Camera-type eye (tissue), 1 donor: ENCODE results near the genes PTRH1 and SH2D3C.

- RAMPAGE, long total RNA: no peak
These were observed 8.5 kb downstream of the ZBTB43 start for GRCh38 chr9:126813090-126813896.

- RAMPAGE, long total RNA: no peak
These were observed 79.5 kb downstream of the RALGPS1 start for GRCh38 chr9:126993888-126994689.

DNA sequence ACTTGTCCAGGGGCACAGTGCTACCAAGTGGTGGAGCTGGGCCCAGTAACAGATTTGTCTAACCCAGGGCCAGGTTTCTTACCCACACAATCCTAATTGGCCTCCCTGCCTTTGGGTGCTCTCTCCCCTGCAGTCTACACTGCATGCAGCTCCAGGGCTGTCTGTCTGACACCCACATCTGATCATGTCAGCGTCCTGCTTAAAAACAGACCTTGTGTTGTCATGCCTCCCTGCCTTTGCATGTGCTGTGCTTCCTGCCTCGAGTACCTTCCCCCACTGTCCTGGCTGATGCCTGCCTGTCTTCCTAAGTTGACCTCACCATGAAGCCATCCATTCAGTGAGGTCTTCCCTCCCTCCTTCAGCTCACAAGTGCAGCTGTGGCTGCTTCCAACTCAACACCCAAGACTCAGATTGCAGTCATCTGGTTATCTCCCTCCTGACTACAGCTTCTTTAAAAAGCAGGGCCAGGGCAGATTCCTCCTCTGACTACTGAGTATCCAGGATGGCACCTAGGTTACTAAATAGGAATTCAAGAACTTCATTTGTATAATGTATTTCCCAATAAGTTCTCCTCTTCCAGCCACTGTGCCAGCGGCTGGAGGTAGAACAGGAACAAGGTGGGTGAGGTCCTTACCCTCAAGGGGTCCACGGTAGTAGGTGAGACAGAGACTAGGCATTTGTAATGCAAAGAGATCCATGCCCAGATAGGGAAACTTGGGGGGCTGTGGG, 5.4 kb downstream of the ANGPTL2 start:
- RAMPAGE, long total RNA: no peak

GRCh38 chr9:127126956-127127490, 4.6 kb upstream of the ANGPTL2 start:
- RAMPAGE, long total RNA: no peak

- RAMPAGE, long total RNA: no peak
These were observed 54.2 kb upstream of the GARNL3 start for GRCh38 chr9:127210083-127211158.

GRCh38 chr9:127506927-127507521, 55.7 kb downstream of the LRSAM1 start:
- RAMPAGE, long total RNA: no peak

DNA sequence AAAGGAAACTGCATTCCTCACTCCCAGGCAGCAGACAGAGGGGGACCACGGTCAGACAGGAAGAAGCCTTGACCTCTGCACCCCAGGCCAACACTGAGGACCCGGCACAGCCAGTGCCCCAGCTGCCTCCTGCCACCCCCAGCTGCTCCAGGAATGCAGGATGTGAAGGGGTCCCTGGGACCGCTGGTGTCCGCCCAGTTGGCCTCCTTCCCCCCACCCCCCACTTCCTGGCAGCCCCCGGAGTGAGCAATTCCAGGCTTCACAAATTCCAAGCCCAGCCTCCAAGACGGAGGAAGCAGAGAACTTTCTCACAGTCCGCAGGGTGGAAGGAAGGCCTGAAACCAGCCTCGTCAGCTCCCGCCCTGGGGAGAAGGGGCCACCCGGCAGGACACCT, 47.5 kb downstream of the NIBAN2 start:
- RAMPAGE, long total RNA: no peak

DNA sequence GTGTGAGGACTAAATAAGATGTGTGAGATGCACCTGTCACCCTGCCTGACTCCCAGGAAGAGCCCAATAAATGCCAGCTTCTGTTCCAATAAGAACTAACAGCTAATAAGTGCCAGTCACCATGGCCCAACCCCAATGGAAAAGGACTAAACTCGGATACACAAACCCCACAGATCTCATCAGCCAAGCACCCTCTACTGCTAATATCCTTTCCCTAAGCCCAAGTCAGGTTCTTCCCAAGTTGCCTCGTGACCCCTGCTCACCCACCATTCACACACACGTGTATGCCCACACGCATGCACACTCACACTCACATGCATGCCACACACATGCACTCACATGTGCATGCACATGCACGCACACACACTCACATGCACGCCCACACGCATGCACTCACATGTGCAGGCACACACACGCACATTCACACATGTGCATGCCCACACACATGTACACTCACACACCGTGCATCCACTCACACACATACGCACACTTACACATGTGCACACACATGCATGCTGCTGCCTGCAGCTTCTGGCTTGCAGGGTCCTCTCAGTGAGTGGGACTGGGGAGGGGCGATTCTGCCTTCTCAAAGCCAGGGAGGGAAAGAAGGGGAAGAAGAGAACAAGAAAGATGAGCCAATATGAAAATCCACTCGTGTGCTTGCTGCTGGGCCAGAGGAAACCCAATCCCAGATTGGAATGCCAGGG, 19.7 kb downstream of the NIBAN2 start:
- RAMPAGE, long total RNA: no peak

GRCh38 chr9:127556007-127556612, 12.8 kb downstream of the NIBAN2 start:
- RAMPAGE, long total RNA: no peak

DNA sequence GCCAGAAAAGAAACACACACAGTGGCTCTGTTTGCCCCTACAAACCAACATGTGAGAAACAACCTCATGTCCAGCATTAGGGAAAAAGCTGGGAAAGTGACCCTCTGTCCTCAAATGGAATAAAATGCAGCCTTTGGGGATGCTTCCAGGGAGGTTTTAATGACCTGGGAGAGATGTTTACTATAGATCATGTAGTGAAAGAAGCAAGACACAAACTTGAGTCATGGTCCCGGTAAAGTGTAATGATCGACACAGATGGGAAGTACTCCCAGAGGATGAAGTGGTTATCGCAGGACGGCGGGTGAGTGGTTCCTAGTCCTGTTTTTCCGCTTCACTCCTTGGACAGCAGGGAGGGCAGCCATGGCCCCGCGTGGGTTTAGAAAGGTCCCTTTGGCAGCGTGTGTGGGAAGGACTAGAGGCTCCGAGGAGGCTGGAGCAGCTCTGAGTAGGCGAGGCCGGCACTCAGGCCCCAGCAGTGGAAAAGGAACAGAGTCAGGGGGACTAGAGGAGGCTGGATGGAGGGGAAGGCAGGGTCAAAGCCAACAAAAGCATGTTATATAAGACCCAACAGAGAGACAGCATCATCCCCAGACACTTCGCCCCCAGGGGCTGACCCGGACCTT, 6.0 kb downstream of the NIBAN2 start:
- RAMPAGE, long total RNA: no peak

DNA sequence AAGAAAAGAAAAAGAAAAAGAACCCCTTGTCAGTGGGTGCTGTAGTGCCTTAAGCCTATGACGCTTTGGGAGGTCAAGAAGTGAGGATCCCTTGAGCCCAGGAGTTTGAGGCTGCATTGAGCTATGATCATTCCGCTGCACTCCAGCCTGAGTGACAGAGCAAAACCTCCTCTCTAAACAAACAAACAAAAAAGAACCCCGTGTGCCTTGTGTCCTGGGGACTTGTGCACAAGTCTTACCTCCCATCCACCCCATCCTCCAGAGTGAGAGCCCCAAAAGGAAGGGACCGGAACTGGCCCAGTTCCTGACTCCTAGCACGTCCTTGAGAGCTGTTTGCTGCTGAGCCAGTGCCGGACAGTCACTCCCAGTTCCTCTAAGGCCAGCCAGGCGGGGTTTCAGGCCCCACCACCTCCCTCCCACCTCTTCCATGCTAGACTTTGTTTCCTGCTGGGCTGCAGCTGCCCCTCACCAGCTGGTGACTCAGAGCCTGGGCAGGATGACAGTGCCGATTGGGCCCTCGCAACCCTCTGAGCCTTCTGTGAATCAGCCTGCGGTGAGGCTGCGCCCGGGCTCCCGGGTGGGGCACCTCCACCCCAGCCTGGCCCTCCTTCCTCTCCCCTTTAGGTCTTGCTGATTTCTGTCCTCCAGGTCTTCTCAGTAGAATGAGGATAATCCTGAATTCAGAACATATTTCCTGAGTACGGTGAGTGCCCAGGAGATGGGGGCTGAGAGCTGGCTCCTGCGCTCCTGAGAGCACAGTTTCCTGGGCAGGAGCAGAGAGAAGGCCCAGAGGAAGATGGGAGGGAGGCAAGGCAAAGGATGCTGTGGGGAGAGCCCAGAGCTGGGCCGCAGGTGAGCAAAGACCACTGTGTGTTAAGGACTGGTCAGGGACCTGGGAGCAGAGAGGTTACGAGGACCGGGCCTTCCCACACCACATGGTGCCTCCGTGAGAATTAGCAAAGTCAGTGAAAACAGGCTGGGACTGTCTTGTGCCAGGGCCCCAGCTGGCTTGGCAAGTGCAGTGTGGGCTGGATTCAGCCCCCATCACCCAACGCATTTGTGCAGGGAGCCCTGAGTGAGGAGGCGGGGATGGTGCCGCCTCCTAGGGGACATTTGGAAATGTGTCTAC, 10.2 kb upstream of the NIBAN2 start:
- RAMPAGE, long total RNA: no peak

DNA sequence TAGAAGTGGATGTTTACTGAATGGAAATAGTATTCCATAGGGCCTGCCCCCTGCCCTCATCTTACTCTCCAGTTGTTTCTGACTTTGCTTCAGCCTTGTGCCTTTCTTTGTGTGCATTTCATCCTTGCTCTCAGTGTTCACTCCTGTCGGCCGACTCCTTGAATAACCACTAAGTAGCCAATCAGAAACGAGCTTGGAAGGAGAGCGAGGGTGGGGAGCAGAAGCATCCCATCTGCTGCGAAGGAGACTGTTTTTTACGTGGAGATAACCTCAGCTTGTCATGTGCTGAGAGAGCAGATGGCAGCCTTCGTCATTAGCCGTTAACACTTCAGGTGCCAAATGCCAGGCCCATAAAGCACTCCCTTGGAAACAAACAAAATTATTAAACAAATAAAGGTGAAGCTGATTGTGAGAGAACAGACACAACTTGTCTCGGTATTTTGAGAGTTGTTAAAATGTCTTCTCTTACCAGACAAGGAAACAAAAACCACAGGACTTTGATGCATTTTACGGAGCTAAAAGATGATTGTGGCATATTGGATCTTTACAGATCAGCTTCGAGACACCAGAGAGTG, 45.4 kb upstream of the CFAP157 start:
- RAMPAGE, long total RNA: no peak

- RAMPAGE, long total RNA: no peak
These were observed 30.1 kb upstream of the CFAP157 start for GRCh38 chr9:127676570-127677167.

- RAMPAGE, long total RNA: no peak
These were observed at the start of gene PTRH1 for GRCh38 chr9:127715339-127716390. Gene PTRH1 (minus strand): TSS chr9:127715663.

DNA sequence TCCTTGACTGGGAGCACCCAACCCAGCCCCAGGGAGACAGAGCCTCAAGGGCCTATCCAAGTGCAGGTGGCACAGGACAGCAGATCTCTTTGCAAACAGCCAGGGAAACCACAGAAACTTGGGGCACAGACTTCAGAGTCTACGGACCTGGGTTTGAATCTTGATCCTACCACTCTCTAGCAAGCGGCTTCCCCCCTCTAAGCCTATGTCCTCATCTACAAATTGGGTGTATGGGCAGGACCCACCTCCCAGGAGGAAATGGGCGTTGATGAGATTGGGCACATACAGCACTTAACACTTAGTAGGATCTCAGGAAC, 13.2 kb upstream of the TOR2A start:
- RAMPAGE, long total RNA: no peak

- RAMPAGE, long total RNA: no peak
These were observed 12.7 kb downstream of the SH2D3C start for GRCh38 chr9:127765625-127766213.

DNA sequence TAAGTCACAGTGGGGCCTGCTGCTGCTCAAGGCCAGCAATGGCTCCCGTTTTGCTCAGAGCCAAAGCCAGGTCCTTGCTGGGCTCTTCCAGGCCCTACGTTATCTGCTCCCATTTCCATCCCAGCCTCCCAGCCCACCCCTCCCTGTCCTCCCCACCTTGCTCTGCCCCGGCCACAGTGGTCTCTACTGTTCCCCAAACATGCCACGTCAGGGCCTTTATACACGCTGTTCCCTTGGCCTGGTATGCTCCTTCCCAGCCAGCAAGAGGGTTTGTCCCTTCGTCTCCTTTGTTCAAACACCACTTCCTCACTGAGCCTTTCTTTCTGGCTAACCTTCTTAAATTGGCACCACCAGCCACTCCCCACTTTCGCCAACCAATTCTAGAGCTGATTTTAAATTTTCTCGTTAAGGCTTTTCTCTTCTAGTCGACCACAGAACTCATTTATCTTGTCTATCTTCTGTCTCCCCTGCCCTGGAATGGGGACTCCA, 9.8 kb downstream of the SH2D3C start:
- RAMPAGE, long total RNA: no peak

DNA sequence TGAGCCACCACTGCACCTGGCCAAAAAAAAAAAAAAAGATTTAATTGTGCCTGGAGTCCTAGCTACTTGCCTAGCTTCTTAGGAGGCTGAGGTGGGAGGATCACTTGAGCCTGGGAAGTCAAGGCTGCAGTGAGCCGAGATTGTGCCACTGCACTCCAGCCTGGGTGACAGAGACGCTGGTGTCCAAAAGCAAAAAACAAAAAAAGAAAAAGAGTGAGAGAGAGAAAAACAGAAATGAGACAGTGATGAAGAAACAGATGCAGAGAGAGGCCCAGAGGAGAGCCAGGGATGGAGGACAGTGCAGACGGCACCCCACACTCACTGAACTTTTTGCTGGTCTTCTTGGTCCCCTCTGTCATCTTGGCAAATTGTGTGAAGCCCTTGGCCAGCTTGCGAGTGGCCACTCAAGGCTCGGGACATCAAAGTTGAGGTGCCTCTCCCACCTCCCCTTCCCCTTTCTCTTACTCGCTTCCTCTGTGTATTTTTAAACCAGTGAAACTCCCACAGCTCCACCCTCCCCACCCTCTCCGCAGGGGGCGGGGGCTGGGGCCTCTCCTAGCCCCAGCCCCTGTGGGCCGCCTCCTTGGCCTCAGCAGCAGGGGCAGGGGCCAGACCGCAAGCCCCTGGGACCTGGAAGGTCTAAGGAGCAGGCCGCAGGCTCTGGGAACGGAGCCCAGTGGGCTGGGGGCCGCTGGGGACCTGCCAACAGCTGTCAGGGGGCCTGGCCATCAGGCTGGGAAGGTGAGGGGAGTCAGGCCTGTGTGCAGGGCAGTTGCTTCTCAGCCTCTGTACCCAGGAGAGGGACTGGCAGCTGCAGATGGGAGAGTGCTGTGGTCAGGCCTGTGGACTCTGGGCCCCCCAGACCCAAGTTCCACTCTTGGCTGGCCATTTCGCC, at the start of gene SH2D3C:
TSS of gene SH2D3C (minus strand) at position 398 of the 895 bp plus-strand sequence.
- RAMPAGE, long total RNA: no peak

DNA sequence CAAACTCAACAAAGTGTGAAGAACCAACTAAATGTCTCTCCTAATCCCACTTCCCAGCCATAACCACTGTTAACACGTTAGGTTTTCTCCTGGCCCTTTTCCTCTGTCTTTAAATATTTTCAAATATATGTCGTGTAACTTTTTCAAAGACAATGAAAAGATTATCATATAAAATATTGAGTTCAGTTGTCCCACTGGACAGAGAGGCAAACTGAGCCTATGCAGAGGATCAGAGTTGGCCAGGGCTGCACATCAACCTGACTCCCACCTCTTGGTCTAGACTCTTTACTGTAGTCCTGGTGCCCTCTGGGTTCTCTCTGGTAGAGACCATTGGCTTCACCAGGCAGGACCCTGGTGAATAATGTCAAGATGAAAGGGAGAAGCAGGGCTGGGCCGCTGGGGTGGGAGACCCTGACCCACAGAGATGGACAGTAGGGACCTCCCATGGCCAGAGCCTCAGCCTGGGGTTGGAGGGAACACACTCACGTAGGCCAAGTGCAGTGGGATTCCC, 25.2 kb downstream of the ENG start:
- RAMPAGE, long total RNA: no peak

- RAMPAGE, long total RNA: no peak
These were observed 342 bp downstream of the AK1 start for GRCh38 chr9:127877112-127877554.